Umbilical cord (tissue), 2 donors: ENCODE measurements around a stretch of chr11.

GRCh38 chr11:10302312-10303104 lies 2.4 kb upstream of the ADM start:
- RAMPAGE, long total RNA = no peak

DNA sequence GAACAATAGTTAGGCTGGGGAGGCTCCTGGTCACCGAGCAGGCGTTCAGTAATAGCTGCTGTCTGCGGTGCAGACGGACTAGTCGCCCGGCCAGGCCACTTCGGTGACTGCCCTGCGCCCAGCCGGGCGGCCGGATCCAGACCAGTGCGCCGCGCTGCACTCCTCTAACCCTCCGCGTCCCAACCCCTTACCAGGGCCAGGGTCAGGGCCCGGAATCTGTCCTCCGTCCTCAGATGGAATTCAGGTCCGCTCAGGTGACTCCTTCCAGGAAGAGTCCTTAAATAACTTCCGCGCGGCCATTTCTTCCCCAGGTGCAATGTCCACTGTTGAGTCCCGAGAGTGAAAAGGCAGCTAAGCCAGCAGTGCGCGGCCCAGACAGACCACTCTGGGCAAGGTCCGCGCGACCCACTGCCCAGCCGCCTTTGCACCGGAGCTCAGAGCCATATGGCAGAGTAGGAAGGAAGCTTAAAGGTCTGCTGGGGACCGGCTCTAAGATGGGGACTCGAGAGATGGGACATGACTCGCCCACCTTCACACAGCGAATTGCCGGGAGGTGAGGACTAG lies 1.7 kb upstream of the ADM start:
- RAMPAGE, long total RNA = no peak

- RAMPAGE, long total RNA = no peak
Measured at GRCh38 chr11:10307924-10308505, 3.1 kb downstream of the ADM start.

- RAMPAGE, long total RNA = no peak
Measured at GRCh38 chr11:10408902-10409712, 46.0 kb upstream of the AMPD3 start.

- RAMPAGE, long total RNA = no peak
Measured at GRCh38 chr11:10563621-10564552, 4.6 kb downstream of the LYVE1 start.

GRCh38 chr11:10599365-10600107 lies 31.1 kb upstream of the LYVE1 start:
- RAMPAGE, long total RNA = no peak

DNA sequence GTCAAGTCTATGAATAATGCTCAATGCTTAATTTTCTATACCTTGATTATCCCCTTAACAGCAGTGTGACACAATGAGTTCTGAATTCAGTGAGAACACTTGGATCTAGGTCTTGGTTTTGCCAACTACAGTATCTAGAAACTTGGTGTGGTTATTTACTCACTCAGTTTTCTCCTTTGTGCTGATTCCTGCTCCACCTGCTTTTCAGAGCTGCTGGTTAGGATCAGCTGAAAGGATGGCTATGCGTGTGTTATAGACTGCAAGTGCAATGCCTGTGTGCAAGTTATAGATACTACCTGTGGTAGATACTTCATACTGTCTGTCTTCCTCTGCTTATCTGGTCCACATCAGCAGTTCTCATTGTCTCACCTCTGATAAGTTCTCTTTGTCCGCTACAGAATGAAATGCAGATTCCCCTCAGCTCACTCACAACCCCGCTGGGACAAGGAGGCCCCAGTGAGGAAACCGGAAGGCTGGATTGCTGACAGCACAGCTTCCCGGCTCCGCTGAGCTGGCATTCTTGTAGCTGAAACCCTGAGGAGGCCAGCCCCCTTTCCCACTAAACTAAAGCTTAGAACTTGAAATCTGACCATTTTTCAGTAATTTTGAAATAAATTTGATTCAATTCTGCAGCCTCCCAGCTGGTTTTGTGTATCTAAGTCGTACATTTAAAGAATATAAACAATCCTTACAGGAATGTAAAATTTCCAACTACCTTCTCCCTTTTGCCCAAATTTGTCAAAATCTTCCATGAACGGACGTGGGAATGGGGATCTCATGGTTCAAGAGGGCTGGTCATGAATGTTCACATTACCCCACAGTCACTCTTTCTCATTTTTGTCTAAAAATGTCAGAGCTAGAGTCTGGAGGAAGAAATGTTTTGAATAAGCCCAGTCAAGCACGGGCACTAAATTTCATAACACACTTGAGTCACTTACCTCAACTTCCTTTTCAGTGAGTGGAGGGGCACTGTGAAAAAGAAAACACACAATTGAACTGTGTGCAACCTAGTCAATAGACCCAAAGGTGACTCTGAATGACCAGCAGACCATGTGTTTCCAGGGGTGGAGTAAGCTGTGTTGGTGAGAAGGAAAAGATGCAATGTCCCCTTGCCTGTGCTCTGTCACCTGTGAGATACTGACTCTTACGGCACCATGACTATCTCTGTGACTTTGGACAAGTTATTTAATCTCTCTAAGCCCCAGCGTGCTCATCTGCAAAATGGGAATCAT lies 37.8 kb upstream of the LYVE1 start:
- RAMPAGE, long total RNA = no peak

- RAMPAGE, long total RNA = no peak
Measured at GRCh38 chr11:11261437-11262143, 91.5 kb downstream of the CSNK2A3 start.

GRCh38 chr11:11313806-11314270 lies 39.2 kb downstream of the CSNK2A3 start:
- RAMPAGE, long total RNA = no peak

GRCh38 chr11:11451361-11451968 lies 98.4 kb upstream of the CSNK2A3 start:
- RAMPAGE, long total RNA = no peak

DNA sequence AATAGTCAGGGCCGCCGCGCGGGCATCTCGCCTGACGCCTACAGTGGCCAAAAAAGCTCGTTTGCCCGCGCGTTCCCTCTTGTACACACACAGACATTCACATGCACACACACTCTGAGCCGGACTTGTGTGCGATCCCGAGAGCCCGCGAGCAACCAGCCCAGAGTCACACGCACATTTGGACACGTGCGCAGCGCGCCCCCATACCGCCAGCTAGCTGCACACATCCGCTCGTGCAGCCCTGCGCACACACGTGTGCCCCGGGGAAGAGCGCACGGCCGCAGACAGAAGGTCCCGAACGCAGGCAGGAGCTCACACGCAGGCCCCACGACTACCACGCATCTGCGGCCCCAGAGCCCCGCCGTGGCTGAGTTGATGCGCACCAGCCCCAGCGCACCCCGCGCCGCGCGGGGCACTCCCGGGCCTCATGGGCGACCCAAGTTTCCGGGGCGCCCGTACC lies 875 bp downstream of the GALNT18 start:
- RAMPAGE, long total RNA = no peak

- RAMPAGE, long total RNA = no peak
Measured at GRCh38 chr11:11963506-11964360, 44.7 kb downstream of the DKK3 start.

DNA sequence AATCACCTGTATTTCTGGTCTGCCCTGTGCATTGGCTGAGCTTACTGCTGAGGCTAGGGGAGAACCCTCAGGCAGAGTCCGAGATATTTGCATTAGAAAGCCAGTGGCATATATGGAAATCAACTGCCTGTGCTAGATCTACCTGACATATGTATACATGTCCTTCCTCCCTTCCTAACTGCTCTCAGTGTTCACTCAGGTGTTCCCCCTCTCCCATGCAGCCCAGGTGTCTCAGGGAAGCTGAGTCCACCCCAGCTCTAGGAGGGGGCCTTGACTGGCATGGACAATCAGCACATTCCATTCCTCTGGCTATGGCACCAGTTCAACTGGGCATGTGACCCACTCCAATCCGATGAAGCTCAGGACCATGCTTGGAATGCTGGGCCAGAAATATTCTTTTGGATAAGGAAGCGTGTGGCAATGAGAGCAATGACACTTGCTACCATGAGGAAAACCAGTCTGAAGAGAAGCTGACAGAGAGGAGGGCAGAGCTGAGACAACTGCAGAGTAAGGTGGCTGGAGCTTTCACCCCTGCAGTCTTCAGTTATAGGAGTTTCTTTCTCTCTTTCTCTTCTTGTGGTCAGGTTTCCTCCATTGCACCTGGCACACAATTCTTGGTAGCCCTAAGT lies 6.6 kb upstream of the MICAL2 start:
- RAMPAGE, long total RNA = no peak

GRCh38 chr11:12114133-12115370 lies 4.2 kb downstream of the MICAL2 start:
- RAMPAGE, long total RNA = no peak

GRCh38 chr11:12124497-12125261 lies 14.3 kb downstream of the MICAL2 start:
- RAMPAGE, long total RNA = no peak

- RAMPAGE, long total RNA = no peak
Measured at GRCh38 chr11:12229423-12230013, 119.1 kb downstream of the MICAL2 start.

GRCh38 chr11:12236558-12237617 lies 126.5 kb downstream of the MICAL2 start:
- RAMPAGE, long total RNA = no peak

- RAMPAGE, long total RNA = no peak
Measured at GRCh38 chr11:12237618-12238158, 127.3 kb downstream of the MICAL2 start.

DNA sequence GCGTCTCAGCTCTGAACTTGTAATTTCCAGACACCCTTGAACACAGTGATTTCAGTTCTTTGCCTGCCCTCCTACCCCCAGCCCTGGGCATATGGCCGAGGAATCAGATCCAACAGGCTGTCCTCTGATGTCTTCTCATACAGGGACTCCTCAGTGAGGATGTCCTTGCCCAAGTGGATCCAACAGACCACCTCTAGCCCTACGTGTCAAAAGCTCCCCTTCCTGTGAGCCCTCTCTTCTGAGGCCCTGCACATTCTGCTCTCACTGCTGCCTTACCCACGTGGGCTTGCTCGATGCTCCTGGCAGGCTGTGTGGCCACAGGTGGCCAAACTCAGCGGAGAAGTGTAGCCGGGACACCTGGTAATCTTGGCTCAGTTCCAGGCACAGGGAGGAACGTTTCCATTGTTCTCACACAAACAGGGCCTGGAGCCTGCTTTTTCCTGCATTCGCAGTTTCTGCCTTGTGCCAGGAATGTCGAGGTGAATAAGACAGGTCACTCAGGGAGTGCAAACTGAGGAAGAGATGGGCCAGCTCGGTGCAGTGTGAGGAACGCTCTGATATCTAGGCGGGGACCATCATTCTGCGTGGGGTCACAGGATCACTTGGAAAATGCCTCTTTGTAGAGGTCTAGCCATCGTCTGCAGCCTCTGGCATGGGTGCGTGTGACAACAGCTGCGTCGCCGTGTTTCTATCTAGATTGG lies 127.8 kb upstream of the PARVA start:
- RAMPAGE, long total RNA = no peak

GRCh38 chr11:12261733-12262684 lies 115.4 kb upstream of the PARVA start:
- RAMPAGE, long total RNA = no peak